ENCODE measurements around the genes MPRIP and NT5M.

- PRO-cap = no peak
Measured at GRCh38 chr17:16893554-16893829, 78.4 kb downstream of the TNFRSF13B start.

- PRO-cap = no peak
Measured at GRCh38 chr17:16969847-16970918, 1.7 kb downstream of the TNFRSF13B start.

DNA sequence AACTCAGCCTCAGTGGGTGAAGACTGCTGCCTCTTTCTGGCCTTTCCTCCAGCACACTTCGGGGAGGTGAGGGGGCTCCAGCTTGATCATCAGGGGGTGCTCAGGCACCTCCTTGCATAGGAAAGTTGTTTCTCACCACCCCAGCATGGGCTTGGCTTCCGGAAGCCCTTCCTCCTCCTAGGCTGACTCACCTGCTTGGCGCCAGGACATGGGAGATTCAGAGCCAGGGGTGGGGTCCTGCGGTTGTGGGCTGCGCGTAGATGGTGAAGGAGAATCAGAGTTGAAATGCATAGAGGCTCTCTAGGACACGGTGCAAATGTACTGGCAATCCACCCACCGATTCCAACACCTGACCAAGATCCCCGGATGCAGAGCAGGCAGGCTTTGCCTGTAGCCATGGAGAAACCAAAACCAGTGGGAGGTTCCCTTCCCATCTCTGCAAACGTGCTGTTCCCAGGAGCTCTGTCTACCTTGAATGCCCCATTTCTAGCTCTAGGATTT, 27.6 kb upstream of the MPRIP start:
- PRO-cap = no peak

GRCh38 chr17:17025569-17026211, 16.6 kb upstream of the MPRIP start:
- PRO-cap = no peak

- PRO-cap = no peak
Measured at GRCh38 chr17:17036427-17036892, 5.8 kb upstream of the MPRIP start.

DNA sequence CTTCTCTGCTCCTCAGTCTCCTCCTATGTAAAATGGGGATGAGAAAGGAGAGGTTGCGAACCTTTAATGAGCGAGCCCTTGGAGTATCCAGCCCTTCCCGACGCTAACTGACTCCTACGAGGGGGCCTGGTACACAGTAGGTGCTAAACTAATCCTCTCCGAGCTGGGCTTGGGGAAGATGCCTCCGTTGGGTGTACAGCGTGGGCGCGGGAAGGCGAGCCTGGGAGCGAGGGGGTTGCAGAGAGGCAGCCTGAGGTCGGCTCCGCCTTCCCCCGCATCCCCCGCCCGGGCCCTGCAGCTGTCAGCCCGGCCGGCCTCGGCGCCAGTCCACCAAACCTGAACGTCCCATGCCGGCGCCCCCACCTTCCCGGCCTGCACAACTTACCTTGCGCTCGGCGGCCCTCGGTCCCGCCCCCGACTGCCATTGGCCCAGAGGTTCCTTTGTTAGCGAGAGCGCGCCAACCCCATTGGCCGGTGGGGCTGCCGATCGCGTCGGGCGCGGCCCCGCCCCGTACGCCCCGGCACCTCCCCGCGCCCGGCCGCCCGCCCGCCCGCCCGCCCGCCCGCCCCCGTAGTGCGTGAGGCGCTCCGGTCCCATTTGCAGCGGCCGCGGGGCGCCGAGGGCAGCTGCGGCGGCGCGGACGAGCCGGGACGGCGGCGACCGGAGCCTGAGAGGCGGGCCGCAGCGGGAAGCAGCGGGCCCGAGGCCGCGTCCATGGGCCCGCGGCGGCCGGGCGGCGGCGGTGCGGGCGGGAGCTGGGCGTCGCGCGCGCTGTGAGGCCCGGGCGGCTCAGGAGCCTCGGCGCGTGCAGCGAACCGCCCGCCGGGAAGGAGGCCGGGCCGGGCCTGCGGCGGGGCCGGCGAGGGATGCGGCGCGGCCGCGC, at the start of gene MPRIP:
Gene MPRIP (plus strand): TSS at position 572 of the 884 bp plus-strand sequence.
- PRO-cap = bidirectional peak, plus-strand start at position 601 of the sequence, minus-strand start at position 338 of the sequence

GRCh38 chr17:17089365-17090144, 47.3 kb downstream of the MPRIP start:
- PRO-cap = no peak

- PRO-cap = no peak
Measured at GRCh38 chr17:17136146-17136516, 70.0 kb downstream of the PLD6 start.

GRCh38 chr17:17153662-17154306, 52.3 kb downstream of the PLD6 start:
- PRO-cap = no peak

- PRO-cap = no peak
Measured at GRCh38 chr17:17173838-17174185, 32.3 kb downstream of the PLD6 start.

GRCh38 chr17:17180001-17180753, 26.0 kb downstream of the PLD6 start:
- PRO-cap = no peak

GRCh38 chr17:17227990-17228813, 8.8 kb downstream of the FLCN start:
- PRO-cap = no peak

DNA sequence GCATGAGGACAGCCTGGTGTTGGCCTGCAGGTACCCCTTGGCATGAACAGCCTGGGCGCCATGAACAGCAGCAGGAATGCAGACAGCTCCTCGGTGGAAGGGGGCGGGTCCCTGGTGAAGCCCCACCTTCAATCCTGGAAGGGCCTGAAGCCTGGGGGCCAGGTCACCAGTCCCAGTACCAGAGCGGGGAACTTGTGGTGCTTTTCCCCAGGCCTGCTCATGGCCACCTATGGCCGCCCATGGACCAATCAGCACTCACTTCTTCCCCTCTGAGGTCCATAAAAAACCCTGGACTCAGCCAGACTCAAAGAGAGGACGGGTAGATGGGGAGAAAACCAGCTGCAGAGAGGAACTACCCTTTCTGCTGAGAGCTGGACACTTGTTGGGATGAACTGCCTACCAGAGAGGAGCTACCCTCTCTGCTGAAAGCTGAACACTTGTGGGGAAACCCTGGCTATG, 2.0 kb upstream of the NT5M start:
- PRO-cap = bidirectional peak, plus-strand start at position 307 of the sequence, minus-strand start at position 78 of the sequence

GRCh38 chr17:17302821-17303449, at the start of gene NT5M:
NT5M (plus strand) TSS chr17:17303373.
- PRO-cap = bidirectional peak, plus-strand start at chr17:17303349, minus-strand start at chr17:17303268

GRCh38 chr17:17490895-17492212, 4.8 kb downstream of the RASD1 start:
- PRO-cap = no peak

DNA sequence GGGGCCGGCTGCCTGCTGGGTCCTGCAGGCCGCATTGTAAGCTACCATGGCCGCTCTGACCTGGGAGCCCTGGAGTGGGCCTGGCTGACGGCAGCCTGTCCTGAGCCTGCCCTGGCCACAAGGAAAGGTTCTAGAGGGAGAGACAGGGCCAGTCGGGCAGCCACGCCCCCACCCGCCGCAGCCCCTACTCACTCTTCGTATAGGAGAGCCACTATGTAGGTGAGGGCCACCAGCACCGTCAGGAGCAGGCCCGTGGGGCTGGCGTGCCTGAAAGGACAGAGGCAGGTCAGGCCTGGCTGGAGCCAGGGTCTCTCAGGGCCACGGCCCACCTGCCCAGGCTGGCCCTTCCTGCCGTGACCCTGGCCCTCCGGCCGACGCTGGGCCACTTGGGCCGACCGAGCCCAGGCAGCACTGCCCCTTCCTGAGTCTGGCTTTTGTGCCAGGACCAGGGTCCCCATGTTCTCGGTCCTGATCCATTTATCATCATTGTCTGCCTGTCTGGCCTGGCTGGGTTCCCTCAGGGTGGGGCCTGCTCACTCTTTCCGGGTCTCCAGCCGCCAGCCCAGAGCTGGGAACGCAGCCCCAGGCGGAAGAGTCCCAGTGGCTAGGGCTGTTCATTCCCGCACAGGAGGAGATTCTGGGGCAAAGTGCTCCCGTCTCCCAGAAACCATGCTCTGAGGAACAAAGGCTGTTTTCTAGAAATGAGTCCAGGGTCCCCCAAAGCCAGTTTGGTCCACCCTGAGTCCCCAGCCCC, 10.0 kb upstream of the RASD1 start:
- PRO-cap = bidirectional peak, plus-strand start at position 617 of the sequence, minus-strand start at position 429 of the sequence

DNA sequence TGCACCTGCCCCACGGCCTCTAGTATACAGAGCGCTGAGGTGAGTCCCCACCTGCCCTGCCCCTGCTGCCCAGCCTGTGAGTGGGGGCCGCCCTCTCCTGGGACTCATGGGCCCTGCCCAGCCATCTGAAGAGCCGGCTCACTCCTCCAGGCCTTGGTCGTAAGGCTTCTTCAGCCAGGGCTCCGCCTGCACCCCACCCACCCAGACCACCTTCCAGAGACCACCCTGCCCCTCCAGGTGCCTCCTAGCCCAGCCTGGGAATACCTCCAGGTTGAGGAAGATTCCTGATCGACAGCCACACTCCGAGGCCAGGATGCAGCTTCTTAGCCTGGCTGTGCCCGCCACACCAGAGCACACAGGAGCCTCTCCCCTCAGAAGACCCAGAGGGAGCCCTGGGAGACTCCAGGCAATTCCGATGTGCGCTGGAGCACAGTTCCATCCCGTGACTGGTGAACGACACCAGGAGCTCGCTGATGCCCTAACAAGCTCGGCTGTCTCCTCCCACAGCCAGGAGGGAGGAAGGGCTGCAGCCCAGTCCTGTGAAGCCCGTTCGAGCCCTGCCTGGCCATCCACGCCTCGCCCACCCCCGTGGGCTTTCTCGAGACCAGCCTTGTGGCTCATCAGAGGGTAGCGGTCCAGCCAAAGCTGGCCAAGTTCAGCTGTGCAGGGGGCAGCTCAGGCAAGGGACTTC, 21.7 kb upstream of the RASD1 start:
- PRO-cap = unidirectional peak, minus-strand start at position 448 of the sequence

- PRO-cap = bidirectional peak, plus-strand start at chr17:17526577, minus-strand start at chr17:17526398
Measured at GRCh38 chr17:17526287-17526785, 30.1 kb upstream of the RASD1 start.

- PRO-cap = no peak
Measured at GRCh38 chr17:17549647-17550525, 41.6 kb downstream of the PEMT start.

DNA sequence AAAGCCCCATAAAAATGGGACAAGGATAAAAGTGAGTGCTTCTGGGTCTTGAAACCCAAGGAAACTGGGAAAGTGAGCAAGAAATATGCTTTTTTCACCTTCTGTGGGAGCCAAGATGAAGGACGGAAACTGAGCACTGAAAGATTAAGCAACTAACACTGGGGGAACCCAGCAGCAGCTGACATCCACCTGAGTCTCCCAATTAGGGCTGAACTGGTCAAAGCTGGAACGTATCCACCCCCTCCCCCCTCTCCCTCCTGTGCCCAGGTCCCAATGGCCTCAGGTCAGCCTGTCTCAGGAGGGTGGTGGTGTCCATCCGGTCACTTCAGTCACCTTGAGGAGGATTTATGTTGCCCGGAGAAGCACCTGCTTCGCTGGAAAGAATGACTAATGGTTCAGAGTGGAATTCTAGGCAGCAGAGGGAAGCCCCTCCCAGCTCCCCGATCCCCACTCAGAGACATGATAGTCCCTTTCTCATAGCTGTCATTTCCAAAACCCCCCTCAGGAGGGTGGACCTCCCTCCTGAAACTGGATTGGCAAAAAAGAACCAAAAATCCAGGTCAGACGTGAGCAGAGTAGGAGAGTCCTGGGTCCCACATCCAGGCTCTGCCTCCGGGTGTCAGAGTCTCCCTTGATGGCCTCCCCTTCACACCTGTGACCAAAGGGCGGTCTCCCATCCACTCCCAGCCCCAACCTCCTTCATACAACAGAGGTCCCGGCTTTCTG, 9.9 kb downstream of the PEMT start:
- PRO-cap = no peak